GM12878 (cell line): ENCODE measurements around the genes ANO6 and ARID2.

GRCh38 chr12:39833632-39834348 lies 207.8 kb downstream of the C12orf40 start:
- RAMPAGE, long total RNA = no peak
- RRBS, 2 experiments = no CpG with 5 or more reads among the region's 3 CpGs
CAGE:
- cytosol, long polyA minus RNA = no peak
- cytosol, long polyA plus RNA = no peak
- long polyA plus RNA = no peak
- nucleolus, long total RNA = no peak
- nucleus, long polyA plus RNA = no peak
- nucleus, long total RNA = no peak

DNA sequence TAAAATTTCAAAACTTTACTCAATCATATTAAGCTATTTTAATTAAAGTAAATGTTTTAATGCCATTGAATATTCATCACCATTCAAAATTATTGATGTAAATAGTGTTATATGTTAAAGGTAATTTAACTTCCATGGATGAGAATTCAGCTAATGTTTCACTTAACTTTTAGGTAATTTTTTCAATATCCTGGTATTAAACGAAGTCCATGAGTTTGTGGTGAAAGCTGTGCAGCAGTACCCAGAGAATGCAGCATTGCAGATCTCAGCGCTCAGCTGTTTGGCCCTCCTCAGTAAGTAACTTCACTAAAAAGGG lies 24.8 kb downstream of the LRRK2 start:
- RAMPAGE, long total RNA = no peak
- RRBS, 2 experiments = no CpG with 5 or more reads among the region's 2 CpGs
CAGE:
- cytosol, long polyA minus RNA = no peak
- cytosol, long polyA plus RNA = no peak
- long polyA plus RNA = no peak
- nucleolus, long total RNA = no peak
- nucleus, long polyA plus RNA = no peak
- nucleus, long total RNA = no peak

- RAMPAGE, long total RNA = start-site peak on the plus strand at chr12:40560150-40560205, 24 and 38 reads in 2 replicates
- RRBS, 2 experiments = no CpG with 5 or more reads among the region's 2 CpGs
CAGE:
- cytosol, long polyA minus RNA = start-site peak on the plus strand at chr12:40560183-40560204, 72 reads
- cytosol, long polyA plus RNA = start-site peak on the plus strand at chr12:40560131-40560215, 425 and 441 reads in 2 replicates
- long polyA plus RNA = start-site peak on the plus strand at chr12:40560130-40560215, 634 and 492 reads in 2 replicates
- nucleolus, long total RNA = no peak
- nucleus, long polyA plus RNA = start-site peak on the plus strand at chr12:40560116-40560247, 3,493 and 1,681 reads in 2 replicates
- nucleus, long total RNA = no peak
Measured at GRCh38 chr12:40559980-40560383, 132.3 kb upstream of the CNTN1 start.

GRCh38 chr12:40693074-40693999 lies 1.1 kb downstream of the CNTN1 start:
- RAMPAGE, long total RNA = no peak
- RRBS, 2 experiments = 21% methylated on average over 12 of the region's 36 CpGs
CAGE:
- cytosol, long polyA minus RNA = no peak
- cytosol, long polyA plus RNA = no peak
- long polyA plus RNA = no peak
- nucleolus, long total RNA = no peak
- nucleus, long polyA plus RNA = no peak
- nucleus, long total RNA = no peak

GRCh38 chr12:41189174-41190258 lies 1.4 kb downstream of the PDZRN4 start:
- RAMPAGE, long total RNA = no peak
- RRBS, 2 experiments = 5 to 7% methylated on average over 7 of the region's 40 CpGs
CAGE:
- cytosol, long polyA minus RNA = no peak
- cytosol, long polyA plus RNA = no peak
- long polyA plus RNA = no peak
- nucleolus, long total RNA = no peak
- nucleus, long polyA plus RNA = no peak
- nucleus, long total RNA = no peak

DNA sequence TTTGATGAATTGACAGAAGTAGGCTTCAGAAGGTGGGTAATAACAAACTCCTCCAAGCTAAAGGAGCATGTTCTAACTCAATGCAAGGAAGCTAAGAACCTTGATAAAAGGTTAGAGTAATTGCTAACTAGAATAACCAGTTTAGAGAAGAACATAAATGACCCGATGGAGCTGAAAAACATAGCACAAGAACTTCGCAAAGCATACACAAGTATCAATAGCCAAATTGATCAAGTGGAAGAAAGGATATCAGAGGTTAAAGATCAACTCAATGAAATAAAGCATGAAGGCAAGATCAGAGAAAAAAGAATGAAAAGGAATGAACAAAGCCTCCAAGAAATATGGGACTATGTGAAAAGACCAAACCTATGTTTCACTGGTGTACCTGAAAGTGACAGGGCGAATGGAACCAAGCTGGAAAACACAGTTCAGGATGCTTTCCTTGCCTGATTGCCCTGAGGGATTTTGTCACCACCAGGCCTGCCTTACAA lies 93.3 kb downstream of the PDZRN4 start:
- RAMPAGE, long total RNA = no peak
- RRBS, 2 experiments = no CpG with 5 or more reads among the region's 3 CpGs
CAGE:
- cytosol, long polyA minus RNA = no peak
- cytosol, long polyA plus RNA = no peak
- long polyA plus RNA = no peak
- nucleolus, long total RNA = no peak
- nucleus, long polyA plus RNA = no peak
- nucleus, long total RNA = no peak

DNA sequence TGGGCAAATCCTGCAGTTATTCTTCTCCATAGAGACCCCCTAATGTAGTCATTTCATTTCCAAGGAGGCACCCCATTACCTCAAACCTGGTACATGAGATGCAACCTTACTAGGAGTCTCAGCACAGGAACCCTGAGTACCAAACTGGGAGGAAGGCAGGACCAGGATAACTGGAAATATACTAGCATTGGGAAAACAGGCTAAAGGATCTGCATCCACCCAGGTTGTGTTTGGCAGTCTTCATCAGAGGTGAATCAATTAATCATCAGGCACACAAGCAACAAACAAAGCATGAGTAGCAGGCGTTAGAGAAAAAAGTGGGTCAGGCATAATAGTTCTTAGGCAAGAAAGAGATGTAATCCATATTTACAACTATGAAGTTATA lies 103.7 kb downstream of the PDZRN4 start:
- RAMPAGE, long total RNA = no peak
- RRBS, 2 experiments = no CpG with 5 or more reads among the region's 1 CpG
CAGE:
- cytosol, long polyA minus RNA = no peak
- cytosol, long polyA plus RNA = no peak
- long polyA plus RNA = no peak
- nucleolus, long total RNA = no peak
- nucleus, long polyA plus RNA = no peak
- nucleus, long total RNA = no peak

GRCh38 chr12:42143995-42144174 lies 789 bp downstream of the GXYLT1 start:
- RAMPAGE, long total RNA = no peak
- RRBS, 2 experiments = no CpG with 5 or more reads among the region's 1 CpG
CAGE:
- cytosol, long polyA minus RNA = no peak
- cytosol, long polyA plus RNA = no peak
- long polyA plus RNA = no peak
- nucleolus, long total RNA = no peak
- nucleus, long polyA plus RNA = no peak
- nucleus, long total RNA = no peak

DNA sequence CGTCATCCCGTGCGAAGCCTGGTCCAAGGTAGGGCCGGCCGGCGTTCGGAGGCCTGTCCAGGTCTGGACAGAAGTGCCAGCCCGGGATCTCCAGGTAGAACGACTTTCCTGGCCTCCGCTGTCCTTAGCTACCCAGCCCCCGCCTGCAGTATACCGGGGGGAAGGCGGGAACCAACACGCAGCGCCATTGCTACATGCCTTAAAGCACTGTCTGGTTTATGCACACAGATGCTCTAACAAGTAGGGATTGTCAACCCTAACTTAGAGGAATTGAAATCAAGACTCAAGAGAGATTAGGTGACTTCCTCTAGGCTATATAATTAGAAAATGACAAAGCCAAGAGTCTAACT lies 561 bp upstream of the YAF2 start:
- RAMPAGE, long total RNA = no peak
- RRBS, 2 experiments = 2 to 5% methylated on average over 5 to 8 of the region's 15 CpGs
CAGE:
- cytosol, long polyA minus RNA = no peak
- cytosol, long polyA plus RNA = no peak
- long polyA plus RNA = no peak
- nucleolus, long total RNA = no peak
- nucleus, long polyA plus RNA = no peak
- nucleus, long total RNA = no peak

- RAMPAGE, long total RNA = no peak
- RRBS, 2 experiments = no CpG with 5 or more reads among the region's 3 CpGs
CAGE:
- cytosol, long polyA minus RNA = no peak
- cytosol, long polyA plus RNA = no peak
- long polyA plus RNA = no peak
- nucleolus, long total RNA = no peak
- nucleus, long polyA plus RNA = no peak
- nucleus, long total RNA = no peak
Measured at GRCh38 chr12:42364344-42364591, 38.3 kb downstream of the PPHLN1 start.

- RAMPAGE, long total RNA = no peak
- RRBS, 2 experiments = no CpG with 5 or more reads among the region's 3 CpGs
CAGE:
- cytosol, long polyA minus RNA = no peak
- cytosol, long polyA plus RNA = no peak
- long polyA plus RNA = no peak
- nucleolus, long total RNA = no peak
- nucleus, long polyA plus RNA = no peak
- nucleus, long total RNA = no peak
Measured at GRCh38 chr12:42422162-42422680, 96.3 kb downstream of the PPHLN1 start.

DNA sequence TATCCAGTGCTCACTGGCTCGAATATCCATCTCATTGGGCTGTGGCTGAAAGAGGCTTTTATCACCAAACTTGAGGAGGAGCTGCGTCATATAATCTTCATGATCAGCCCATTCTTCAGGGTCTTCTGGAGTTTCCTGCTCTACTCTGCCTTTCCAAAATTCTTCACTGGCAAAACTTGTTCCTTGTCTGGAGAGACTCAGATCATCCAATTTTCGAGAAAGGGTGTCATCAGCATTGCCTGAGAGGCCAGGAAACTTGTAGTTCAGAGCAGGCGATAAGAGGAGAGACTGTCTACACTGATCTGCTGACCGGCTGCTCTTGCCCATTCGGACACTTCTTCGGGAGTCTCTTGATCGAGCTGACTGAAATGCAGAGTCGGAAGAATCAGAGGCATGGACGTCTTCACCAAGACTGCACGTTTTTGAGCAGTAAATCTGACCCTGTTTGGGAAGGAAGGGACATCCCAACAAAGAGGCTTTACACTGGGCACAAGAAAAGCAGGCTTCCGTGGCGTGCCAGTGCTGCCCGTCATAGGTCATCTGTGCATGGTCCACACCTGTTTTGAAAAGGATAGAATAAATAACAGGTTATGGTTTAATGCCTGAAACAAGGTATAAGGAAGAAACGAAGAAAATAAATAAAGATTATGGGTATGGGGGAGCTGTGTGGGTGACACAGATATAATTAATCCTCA lies 124.7 kb downstream of the PRICKLE1 start:
- RAMPAGE, long total RNA = no peak
- RRBS, 2 experiments = no CpG with 5 or more reads among the region's 15 CpGs
CAGE:
- cytosol, long polyA minus RNA = no peak
- cytosol, long polyA plus RNA = no peak
- long polyA plus RNA = no peak
- nucleolus, long total RNA = no peak
- nucleus, long polyA plus RNA = no peak
- nucleus, long total RNA = no peak

DNA sequence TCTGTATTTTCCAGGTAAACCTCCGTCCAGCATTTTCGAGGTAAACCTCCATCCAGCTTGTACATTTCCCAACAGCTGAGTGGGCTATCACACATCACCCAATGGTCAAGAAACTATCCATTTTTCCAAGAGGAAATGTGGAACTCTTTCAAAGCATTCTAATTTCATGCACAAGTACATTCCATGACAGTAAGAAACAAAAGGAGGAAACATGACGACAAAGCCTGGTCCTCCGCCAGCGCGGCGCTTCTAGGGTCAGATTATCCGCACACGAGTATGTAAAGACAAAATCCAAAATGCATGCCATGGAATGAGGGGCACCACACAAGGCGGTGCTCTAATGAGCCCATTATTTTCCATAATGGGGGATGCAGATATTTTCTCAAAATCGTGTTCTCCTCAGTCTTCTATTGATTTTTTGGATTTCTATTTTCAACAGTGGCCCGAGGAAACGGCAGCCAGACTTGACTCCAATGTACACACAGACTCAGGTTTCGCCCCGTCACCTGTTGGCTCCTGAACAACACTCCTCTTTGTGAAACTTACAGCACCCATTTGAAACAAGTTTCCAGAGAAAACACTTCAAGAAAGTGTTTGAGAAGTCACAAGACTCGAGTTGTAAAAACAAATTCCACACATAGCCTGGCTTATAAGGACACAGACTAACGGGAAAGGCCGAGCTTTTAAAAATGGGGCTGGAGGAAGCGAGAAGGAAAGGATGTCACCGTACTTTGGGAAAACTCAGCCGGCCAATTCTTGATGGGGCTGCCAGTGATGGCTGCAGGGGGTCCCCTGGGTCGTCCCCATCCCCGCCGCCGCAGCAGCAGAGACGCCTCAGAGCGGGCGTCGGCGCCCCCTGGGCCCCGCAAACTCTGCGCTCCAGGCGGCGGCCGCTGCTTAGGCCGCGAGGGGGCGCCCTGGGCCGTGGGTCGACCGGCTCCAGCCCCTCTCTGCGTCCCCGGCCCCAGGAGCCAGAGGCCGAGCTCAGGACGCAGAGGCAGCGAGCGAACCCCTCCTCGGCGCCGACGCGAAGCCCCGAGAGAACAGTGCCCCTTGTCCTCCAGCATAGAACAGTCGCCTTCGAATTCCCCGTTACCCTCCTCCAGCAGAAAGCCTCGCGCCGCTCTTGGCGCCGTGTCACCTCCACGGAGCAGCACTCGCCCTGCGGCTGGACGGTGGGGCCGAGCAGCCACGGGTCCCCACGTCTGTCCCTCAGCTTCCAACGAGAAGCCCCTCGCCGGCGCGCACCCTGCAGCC lies 107.1 kb downstream of the PRICKLE1 start:
- RAMPAGE, long total RNA = no peak
- RRBS, 2 experiments = under 1 to 2% methylated on average over 3 of the region's 73 CpGs
CAGE:
- cytosol, long polyA minus RNA = no peak
- cytosol, long polyA plus RNA = no peak
- long polyA plus RNA = no peak
- nucleolus, long total RNA = no peak
- nucleus, long polyA plus RNA = no peak
- nucleus, long total RNA = no peak

DNA sequence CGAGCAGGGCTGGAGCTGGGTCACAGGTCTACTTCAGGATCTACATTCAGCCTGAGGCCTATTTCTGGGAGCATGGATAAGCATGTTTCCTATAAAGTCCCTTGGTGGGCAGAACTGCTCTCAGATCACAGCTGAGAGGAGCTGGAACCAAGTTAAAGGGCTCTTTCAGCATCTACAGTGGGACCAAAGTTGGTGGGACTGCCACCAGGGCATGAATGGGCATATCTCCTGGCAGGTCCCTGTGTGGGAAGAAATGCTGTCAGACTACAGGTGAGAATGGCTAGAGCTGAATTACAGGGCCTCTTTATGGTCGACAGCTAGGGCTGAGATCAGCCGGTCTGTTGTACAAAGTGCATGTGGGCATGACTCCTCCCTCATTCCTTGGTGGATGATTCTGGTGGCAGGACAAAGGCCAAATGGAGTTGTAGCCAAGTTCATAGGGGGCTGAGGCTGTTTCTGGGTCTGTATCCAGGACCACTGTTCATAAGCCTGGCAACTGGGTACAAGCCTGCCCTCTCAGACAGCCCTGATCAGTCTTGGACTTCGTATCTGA lies 460.6 kb downstream of the TMEM117 start:
- RAMPAGE, long total RNA = no peak
- RRBS, 2 experiments = no CpG with 5 or more reads among the region's 4 CpGs
CAGE:
- cytosol, long polyA minus RNA = no peak
- cytosol, long polyA plus RNA = no peak
- long polyA plus RNA = no peak
- nucleolus, long total RNA = no peak
- nucleus, long polyA plus RNA = no peak
- nucleus, long total RNA = no peak

- RAMPAGE, long total RNA = no peak
- RRBS, 2 experiments = 0 to 52% methylated on average over 2 to 3 of the region's 14 CpGs
CAGE:
- cytosol, long polyA minus RNA = no peak
- cytosol, long polyA plus RNA = no peak
- long polyA plus RNA = no peak
- nucleolus, long total RNA = no peak
- nucleus, long polyA plus RNA = no peak
- nucleus, long total RNA = no peak
Measured at GRCh38 chr12:44874842-44875367, 1.2 kb downstream of the NELL2 start.

DNA sequence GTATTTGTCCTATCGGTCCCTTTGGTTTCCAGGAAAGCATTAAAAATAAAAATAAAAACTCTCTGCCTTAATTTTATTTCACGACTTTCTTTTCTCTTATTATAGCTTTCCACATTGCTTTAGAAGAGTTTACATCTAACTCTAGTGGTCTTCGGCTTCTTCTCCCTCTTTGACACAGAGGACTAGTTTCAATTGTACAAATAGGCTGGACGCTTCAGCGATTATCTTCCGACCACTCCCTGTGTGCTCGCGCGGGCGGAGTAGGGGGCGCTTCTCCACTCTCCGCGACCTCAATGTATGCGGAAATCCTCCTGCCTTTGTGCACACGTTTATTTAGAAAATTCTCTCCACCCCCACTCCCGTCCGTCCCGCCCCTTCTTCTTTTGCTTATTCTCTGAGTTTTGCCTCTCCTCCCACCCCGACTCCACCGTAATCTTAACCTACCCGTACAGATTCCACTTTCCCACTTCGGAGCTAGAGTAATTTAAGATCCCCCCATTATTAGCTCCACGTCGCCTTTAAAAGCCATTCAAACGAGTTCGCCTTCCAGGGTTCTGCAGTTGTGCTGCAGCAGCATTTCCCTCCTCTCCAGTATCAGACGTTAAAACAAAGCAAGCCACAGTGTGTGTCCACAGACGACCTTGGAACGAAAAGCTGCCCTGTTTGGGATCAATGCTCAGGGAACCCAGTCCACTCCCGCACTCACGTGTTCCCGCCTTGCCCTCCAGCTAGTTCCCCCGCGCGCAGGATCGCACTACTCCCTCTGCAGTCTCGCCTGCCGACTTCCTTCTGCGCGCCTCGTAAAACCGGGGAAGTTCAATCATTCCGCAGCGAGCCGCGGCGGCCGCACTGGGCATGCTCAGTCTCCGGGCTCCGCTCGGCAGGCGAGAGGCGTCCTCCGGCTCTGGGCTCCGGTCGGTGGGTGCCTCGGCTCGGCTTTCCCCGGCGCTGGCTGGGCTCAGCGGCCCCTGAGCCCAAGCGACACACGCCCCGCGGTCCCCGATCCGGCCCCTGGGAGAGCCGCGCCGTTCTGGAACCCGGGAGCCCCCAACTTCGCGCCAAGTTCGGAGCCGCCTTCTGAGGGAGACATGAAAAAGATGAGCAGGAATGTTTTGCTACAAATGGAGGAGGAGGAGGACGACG lies at the start of gene ANO6:
Gene ANO6, plus strand, starts transcription at position 862 of the 1,143 bp plus-strand sequence.
- RAMPAGE, long total RNA = start-site peak on the minus strand centred at position 785 of the sequence, 18 bp wide, 64 and 89 reads in 2 replicates; start-site peak on the plus strand centred at position 881 of the sequence, 46 bp wide, 570 and 359 reads in 2 replicates
- RRBS, 2 experiments = under 1 to 2% methylated on average over 17 of the region's 77 CpGs
CAGE:
- cytosol, long polyA minus RNA = start-site peak on the plus strand centred at position 897 of the sequence, 56 bp wide, 21 reads
- cytosol, long polyA plus RNA = no peak
- long polyA plus RNA = start-site peak on the plus strand centred at position 960 of the sequence, 373 bp wide, 76 and 103 reads in 2 replicates
- nucleolus, long total RNA = no peak
- nucleus, long polyA plus RNA = no peak
- nucleus, long total RNA = no peak

DNA sequence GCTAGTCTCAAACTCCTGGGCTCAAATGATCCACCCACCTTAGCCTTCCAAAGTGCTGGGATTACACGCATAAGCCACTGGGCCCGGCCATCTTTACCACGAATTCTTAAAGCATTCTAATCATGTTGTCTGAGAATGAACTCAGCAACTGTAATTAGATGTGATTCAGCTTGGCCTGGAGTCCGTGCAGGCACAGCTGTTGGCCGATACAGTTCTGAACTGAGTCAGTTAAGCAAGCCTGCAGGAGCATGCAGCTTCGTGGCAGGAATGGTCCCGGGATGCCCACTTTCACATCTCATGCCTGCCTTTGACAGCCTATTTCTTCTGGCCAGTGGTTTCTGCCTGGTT lies 194.0 kb downstream of the ANO6 start:
- RAMPAGE, long total RNA = no peak
- RRBS, 2 experiments = no CpG with 5 or more reads among the region's 7 CpGs
CAGE:
- cytosol, long polyA minus RNA = no peak
- cytosol, long polyA plus RNA = no peak
- long polyA plus RNA = no peak
- nucleolus, long total RNA = no peak
- nucleus, long polyA plus RNA = no peak
- nucleus, long total RNA = no peak

DNA sequence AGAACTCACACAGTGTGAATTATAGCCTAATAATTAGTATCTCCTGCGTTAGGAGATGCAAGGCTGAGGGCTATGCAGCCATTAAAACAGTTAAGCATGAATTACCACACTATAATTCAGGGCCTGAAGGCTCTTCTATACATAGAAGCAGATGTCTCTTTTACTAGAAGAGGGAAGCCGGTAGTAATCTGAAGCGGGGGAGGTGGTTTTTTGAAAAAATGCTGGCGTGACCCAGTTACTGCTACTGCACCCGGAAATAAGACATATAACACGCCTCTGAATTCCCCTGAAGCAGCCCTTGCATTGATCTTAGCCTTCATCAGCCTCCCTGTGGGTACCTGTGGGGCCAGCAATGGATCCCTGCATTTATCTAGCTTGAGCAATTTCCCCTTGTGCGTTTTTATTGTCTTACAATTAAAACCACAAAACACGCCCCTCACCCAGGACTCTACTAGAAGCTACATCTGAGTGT lies 211.0 kb upstream of the ARID2 start:
- RAMPAGE, long total RNA = no peak
- RRBS, 2 experiments = 1 to 12% methylated on average over 4 of the region's 8 CpGs
CAGE:
- cytosol, long polyA minus RNA = no peak
- cytosol, long polyA plus RNA = no peak
- long polyA plus RNA = no peak
- nucleolus, long total RNA = no peak
- nucleus, long polyA plus RNA = no peak
- nucleus, long total RNA = no peak

- RAMPAGE, long total RNA = start-site peak on the minus strand at chr12:45727488-45727585, 544 and 486 reads in 2 replicates
- RRBS, 2 experiments = 1 to 2% methylated on average over 26 of the region's 51 CpGs
CAGE:
- cytosol, long polyA minus RNA = start-site peak on the minus strand at chr12:45727488-45727602, 225 reads; start-site peak on the plus strand at chr12:45727739-45727747, 28 reads
- cytosol, long polyA plus RNA = start-site peak on the minus strand at chr12:45727479-45727637, 197 and 168 reads in 2 replicates; start-site peak on the minus strand at chr12:45727717-45727771, 61 and 47 reads in 2 replicates
- long polyA plus RNA = start-site peak on the minus strand at chr12:45727477-45727628, 166 and 236 reads in 2 replicates
- nucleolus, long total RNA = start-site peak on the minus strand at chr12:45727494-45727498, 221 reads
- nucleus, long polyA plus RNA = start-site peak on the minus strand at chr12:45727479-45727611, 236 and 132 reads in 2 replicates; start-site peak on the minus strand at chr12:45727711-45727761, 34 and 64 reads in 2 replicates
- nucleus, long total RNA = no peak
Measured at GRCh38 chr12:45727350-45728305, 1.9 kb upstream of the ARID2 start.

DNA sequence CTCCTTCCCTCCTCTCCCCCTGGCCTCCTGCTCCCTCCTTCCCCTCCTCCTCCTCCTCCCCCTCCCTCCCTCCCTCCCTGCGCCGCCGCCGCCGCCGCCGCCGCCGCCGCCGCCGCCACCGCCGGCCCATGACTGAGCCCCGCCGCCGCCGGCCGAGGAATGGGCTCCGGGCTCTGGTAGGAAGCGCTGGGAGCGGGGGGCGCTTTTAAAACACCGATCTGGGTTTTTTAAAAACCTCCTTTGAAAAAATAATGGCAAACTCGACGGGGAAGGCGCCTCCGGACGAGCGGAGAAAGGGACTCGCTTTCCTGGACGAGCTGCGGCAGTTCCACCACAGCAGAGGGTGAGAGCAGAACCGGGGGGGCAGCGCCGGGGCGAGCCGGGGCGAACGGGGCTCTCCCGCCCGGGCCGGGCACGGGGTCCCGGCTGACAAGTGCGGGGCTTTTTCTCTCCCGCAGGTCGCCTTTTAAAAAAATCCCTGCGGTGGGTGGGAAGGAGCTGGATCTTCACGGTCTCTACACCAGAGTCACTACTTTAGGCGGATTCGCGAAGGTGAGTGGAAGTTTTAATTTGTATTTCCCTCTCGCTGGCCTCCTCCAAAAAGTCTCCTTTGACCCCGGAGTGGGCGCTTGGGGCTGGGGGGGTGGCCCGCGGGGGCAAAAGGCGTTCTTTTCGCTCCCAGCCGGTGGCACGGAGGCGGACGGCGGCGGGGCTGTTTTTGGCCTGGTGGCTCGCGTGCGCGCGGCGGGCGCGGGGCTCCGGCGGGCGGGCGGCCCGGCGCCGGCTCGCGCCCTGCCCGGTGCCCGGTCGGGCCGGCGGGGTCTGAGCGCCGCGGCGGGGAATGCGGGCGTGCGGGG lies at the start of gene ARID2:
Gene ARID2, plus strand, starts transcription at position 121 of the 857 bp plus-strand sequence.
- RAMPAGE, long total RNA = start-site peak on the plus strand centred at position 122 of the sequence, 41 bp wide, 331 and 206 reads in 2 replicates; start-site peak on the plus strand centred at position 423 of the sequence, 207 bp wide, 33 and 20 reads in 2 replicates
- RRBS, 2 experiments = under 1% methylated on average over 27 to 34 of the region's 95 CpGs
CAGE:
- cytosol, long polyA minus RNA = no peak
- cytosol, long polyA plus RNA = no peak
- long polyA plus RNA = no peak
- nucleolus, long total RNA = no peak
- nucleus, long polyA plus RNA = no peak
- nucleus, long total RNA = no peak